Penis (tissue), 1 donor: ENCODE results near the genes FLYWCH2, THOC6, MMP25, ZNF213 and OR2C1.

- PRO-cap, result no peak
These were observed 13.6 kb downstream of the PDPK1 start for GRCh38 chr16:2551336-2551827.

DNA sequence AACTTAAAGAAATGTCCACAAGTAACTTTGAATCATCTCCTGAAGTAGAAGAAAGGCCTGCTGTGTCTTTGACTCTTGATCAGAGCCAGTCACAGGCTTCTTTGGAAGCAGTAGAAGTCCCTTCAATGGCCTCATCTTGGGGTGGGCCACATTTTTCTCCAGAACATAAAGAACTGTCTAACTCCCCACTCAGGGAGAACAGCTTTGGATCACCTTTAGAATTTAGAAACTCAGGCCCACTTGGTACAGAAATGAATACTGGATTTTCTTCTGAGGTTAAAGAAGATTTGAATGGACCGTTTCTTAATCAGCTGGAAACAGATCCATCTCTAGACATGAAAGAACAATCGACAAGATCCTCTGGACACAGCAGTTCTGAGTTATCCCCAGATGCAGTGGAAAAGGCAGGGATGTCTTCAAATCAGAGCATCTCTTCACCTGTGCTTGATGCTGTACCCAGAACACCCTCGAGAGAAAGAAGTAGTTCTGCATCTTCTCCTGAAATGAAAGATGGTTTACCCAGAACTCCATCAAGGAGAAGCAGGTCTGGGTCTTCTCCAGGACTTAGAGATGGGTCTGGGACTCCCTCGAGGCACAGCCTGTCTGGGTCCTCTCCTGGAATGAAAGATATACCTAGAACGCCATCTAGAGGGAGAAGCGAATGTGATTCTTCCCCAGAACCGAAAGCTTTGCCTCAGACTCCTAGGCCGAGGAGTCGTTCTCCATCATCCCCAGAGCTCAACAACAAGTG lies 12.0 kb downstream of the SRRM2 start:
- PRO-cap, result no peak

GRCh38 chr16:2882476-2883422 lies at the start of gene FLYWCH2:
Gene FLYWCH2, plus strand, starts transcription at chr16:2883215.
- PRO-cap, result bidirectional peak, plus-strand start at chr16:2882889, minus-strand start at chr16:2882610; bidirectional peak, plus-strand start at chr16:2883190, minus-strand start at chr16:2883092

GRCh38 chr16:2926808-2927553 lies 15.2 kb downstream of the FLYWCH1 start:
- PRO-cap, result no peak

GRCh38 chr16:2981912-2982476 lies 1.7 kb upstream of the PKMYT1 start:
- PRO-cap, result no peak

DNA sequence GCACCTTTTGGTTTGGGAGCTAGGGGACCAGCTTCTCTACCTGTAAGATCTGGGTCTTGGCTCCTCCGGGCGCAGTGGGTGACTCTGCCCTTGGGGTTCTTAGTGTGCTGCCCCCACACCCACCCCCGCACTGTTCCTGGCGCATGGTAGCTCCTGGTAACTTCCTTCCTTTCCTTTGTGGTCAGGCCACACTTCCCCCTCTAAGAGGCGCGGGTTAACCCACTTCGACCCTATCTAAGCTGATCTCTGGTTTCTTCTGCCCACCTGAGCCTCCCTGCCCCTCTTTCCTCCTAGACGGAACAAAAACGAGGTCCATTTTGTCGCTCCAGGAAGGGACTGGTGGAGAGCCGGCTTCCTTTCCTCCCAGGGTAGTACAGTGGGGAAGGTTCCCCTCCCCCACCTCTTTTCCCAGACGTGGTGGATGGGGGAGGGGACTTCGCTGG lies 4.7 kb upstream of the CLDN9 start:
- PRO-cap, result no peak

GRCh38 chr16:3023559-3024642 lies at the start of gene THOC6:
Gene THOC6, plus strand, starts transcription at chr16:3024035.
- PRO-cap, result bidirectional peak, plus-strand start at chr16:3023629, minus-strand start at chr16:3023471; bidirectional peak, plus-strand start at chr16:3024062, minus-strand start at chr16:3023942; bidirectional peak, plus-strand start at chr16:3024313, minus-strand start at chr16:3024256

DNA sequence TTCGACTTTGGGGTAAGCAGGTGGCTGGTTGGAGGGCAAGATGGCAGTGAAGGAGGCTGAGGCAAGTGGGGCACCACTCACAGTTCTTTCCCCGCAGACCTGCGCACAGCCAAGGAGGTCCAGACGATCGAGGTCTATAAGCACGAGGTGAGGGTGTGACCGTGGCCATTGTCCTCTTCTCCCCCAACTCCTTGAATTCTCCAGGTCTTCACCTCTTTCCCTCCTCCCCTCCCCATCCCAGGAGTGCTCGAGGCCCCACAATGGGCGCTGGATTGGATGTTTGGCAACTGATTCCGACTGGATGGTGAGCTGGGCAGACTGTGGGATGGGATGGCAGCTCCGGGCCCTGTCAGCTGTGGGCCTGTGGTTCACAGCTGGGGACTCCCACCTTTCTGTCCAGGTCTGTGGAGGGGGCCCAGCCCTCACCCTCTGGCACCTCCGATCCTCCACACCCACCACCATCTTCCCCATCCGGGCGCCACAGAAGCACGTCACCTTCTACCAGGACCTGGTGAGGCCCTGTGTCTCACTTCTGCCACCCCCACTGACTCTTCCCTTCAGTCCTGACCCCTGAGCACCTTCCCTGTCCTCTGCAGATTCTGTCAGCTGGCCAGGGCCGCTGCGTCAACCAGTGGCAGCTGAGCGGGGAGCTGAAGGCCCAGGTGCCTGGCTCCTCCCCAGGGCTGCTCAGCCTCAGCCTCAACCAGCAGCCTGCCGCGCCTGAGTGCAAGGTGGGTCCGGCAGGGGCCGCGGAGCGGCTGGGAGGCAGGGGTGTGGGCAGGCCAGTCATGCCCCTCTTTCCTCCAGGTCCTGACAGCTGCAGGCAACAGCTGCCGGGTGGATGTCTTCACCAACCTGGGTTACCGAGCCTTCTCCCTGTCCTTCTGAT lies 3.2 kb downstream of the THOC6 start:
- PRO-cap, result no peak

- PRO-cap, result no peak
These were observed at the start of gene MMP25 for GRCh38 chr16:3046004-3046801. Gene MMP25, plus strand, starts transcription at chr16:3046561.

DNA sequence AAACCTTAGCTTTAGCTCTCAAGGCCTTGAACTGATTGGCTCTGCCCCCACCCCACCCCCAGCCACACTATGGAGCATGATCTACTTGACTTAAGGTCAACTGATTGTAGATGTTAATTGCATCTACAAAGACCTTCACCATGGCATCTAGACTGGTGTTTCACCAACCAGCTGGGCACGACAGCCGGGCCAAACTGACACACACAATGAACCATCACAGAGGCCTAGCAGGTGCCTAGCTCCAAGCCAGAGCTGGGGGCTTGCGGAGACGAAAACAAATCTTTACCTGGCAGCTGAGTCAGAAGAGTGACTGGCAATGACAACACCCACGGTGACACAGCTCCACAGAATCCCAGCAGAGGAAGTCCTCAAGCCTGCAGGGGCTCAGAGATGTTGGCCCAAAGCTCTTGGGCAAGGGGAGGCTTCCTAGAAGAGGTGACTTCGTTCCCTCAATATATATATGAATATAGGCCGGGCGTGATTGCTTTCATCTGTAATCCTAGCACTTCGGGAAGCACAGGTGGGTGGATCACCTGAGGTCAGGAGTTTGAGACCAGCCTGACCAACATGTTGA lies 5.1 kb downstream of the MMP25 start:
- PRO-cap, result no peak

DNA sequence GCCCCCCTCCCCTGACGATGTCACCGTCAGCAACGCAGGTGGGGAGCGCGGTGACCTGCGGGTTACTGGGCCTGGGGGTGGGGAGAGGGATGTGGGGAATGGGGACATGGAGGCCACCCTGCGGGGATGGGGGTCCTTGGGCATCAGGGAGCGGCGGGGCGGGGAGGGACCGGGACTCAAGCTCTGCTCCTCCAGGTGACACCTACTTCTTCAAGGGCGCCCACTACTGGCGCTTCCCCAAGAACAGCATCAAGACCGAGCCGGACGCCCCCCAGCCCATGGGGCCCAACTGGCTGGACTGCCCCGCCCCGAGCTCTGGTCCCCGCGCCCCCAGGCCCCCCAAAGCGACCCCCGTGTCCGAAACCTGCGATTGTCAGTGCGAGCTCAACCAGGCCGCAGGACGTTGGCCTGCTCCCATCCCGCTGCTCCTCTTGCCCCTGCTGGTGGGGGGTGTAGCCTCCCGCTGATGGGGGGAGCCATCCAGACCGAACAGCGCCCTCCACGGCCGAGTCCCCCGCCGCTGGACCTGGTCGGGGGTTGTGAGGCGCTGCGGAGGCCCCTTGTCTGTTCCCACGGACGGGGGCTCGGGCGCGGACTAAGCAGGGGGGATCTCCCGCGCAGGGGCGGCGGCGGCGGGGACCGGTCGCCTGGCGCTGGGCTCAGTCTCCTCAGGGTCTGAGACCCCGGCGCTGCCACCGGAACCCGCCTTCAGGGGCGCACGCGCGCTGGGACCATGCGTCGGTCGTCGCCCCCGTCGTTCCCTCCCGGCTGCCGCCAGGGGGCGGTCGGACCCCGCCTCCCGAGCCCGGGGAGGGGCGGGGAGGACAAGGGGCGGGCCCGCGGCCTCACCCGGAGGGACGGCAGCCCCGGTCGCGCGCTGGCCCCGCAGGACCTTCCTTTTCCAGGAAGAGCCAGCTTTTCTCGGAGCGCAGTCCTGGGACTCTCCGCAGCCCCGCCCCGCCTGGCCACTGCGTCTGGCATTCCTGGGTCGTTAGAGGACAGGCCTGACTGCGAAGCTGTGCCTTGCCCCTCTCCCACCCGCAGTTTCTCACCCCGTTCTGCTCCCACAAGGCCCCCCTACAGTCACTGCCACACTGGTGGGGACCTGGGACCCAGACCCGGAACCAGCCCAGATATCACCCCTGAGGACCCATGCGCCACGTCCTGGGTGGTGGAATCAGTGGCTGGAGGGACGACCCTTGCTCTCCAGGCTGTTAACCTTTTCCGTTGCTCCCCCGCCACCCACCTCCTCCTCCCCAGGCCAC lies 6.4 kb upstream of the IL32 start:
- PRO-cap, result bidirectional peak, plus-strand start at position 827 of the sequence, minus-strand start at position 763 of the sequence; bidirectional peak, plus-strand start at position 980 of the sequence, minus-strand start at position 894 of the sequence

- PRO-cap, result no peak
These were observed 2.2 kb upstream of the ZSCAN10 start for GRCh38 chr16:3101101-3101878.

DNA sequence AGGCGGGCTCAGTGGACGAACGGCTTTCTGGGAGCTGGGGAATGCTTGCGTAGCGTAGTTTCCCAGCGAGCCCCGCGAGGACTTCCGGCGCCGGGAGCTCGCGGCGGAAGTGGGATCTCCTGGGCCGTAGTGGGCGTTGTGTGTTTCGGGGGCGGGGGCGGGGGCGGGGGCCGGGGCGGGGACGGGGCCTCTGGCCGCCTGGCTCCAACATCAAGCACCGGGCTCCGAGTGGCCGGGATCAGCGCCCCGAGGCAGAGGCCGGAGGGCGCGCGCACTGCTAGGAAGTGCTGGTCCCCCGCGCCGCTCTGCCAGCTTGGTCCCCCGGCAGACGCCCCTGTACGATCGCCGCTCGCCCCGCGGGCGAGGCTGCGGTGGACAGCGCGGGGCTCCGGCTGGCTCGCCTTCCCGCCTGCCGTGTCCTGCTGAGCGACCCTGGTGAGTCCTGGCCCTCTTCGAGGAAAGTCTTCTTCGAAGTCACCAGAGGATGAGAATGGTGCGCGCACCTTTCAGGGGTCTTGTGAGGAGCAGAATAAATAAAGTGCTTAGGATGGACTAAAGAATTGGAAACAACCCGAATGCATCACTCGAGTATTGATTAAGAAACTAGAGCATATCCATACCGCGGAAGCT lies at the start of gene ZNF213:
Gene ZNF213, plus strand, starts transcription at position 77 of the 630 bp plus-strand sequence.
- PRO-cap, result bidirectional peak, plus-strand start at position 254 of the sequence, minus-strand start outside the sequence

DNA sequence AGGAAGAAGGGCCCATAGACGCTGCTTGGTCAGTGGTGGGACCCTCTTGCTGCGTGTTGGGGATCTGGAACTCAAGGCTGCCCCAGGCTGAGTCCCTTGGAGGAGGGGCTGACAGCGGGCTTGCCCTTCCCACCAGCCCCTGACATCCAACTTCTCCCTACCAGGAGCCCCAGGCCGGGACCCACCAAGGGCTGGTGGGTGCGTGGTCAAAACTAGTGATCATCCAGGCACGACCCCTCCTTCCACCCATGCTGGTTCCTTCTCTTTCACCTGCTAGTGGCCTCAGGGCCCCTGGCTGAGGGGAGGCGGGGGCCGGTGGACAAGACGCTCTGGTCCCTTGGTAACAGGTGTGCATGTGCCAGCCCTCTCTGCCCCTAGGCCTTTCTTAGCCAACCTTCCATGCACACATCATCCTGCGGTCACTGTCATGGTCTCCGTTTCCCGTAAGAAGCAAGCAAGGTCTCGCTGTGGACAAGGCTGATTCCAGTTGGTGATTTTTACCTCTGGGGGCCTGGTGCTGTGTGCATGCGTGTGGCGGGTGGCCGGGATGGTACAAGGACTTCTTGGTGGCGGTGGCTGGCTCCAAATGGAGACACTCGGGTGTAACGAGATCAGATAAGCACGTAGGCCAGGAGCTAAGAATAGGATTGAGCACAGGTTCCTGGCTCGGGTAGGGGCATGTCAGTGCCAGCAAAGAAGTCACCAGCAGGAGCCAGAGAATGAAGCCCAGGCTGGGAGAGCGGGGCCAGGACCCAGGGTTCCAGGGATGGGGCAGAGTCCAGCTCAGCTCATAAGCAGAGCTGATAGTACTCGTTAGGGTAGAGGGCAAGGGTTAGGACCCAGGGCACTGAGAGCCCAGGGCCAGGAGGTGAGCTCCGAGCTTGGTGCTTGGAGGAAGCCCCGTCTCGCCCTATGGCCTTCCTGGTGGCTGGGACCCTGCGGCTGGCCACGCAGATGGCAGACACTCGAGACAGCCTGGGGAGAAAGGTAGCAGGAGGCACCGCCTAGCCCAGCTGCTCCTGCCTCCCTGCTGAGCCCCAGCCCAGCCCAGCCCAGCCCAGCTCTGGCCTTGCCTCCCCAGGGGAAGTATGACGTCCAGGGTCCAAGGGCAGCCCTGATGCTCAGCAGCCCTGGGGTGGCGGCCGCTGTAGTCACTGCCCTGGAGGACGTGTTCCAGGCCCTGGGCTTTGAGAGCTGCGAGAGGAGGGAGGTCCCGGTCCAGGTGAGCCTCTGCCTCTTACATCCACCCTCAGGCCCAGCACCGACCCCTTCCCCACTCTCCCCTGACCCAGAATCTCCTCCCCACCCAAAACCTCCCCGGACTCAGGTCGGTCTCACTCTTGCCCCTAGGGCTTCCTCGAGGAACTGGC lies 8.8 kb downstream of the ZNF213 start:
- PRO-cap, result no peak

- PRO-cap, result no peak
These were observed 37.0 kb downstream of the ZNF213 start for GRCh38 chr16:3171383-3172660.

DNA sequence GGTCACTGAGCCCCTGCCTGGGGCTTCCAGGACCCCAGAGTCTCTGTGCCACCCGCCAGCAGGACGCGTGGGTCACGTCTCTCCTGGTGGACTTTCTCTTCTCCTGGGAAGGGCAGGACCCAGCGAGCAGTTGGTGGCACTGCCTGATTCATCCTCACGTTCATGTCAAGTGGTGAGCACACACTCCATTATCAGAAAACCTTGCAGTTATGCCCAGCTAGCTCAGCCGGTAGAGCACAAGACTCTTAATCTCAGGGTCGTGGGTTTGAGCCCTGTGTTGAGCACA lies 39.1 kb downstream of the ZNF200 start:
- PRO-cap, result no peak

DNA sequence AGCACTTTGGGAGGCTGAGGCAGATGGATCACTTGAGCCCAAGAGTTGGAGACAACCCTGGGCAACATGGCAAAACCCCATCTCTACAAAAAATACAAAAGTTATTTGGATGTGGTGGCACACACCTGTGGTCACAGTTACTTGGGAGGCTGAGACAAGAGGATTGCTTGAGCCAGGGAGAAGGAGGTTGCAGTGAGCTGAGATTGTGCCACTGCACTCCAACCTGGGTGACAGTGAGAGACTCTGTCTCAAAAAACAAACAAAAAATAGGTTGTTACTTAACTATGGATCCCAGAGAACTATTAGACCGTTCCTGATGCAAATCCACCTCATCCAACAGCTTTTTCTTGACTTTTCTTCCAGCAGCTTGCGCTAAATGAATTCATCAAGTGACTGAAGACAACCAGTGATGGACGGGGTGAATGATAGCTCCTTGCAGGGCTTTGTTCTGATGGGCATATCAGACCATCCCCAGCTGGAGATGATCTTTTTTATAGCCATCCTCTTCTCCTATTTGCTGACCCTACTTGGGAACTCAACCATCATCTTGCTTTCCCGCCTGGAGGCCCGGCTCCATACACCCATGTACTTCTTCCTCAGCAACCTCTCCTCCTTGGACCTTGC lies at the start of gene OR2C1:
Gene OR2C1, plus strand, starts transcription at position 358 of the 624 bp plus-strand sequence.
- PRO-cap, result no peak

DNA sequence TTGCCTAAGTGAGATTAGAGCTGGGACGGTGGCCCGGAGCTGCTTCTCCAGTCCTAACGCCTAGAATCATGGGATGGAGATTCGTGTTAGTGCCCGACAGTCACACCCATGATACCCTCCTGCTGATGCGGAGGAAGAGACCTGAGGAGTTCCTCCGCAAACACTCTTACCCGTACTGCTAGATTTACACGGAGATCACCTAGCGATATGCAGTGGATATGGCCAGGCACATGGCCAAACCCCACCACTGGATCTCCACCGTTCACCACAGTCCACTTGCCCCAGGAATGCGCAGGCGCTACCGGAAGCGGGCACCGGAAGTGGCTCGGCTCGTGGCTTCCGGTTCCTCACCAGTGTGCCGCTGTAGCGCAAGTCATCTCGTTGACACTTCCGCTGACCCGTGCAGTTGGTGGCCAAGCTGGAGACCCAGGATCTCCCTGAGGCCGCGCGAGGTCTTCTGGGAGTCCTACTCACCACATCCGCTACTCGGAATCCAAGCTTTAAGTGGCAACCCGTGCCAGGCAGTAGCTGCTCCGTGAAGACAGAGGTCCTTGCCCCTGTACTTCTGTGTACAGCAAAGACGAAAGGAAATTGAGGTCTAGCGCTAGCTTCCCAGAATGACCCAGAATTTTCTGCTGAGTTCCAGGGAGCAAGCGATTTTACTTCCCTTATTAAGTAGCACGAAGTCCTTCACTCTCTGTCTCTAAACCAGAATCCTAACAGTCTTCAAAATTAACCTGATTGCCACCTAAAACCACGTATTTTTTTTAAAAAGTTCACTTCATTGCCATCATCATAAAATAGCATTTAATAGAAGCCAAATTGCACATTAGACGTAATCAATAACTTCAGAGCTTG lies 11.4 kb downstream of the ZNF597 start:
- PRO-cap, result no peak

GRCh38 chr16:3435575-3436131 lies 7.7 kb downstream of the ZNF597 start:
- PRO-cap, result no peak

- PRO-cap, result no peak
These were observed 9.0 kb downstream of the C16orf90 start for GRCh38 chr16:3486191-3486700.